ENCODE measurements around a stretch of chr10.

- PRO-cap, result no peak
These were observed 30.0 kb downstream of the ITGB1 start for GRCh38 chr10:32928007-32928422.

- PRO-cap, result no peak
These were observed 25.8 kb downstream of the ITGB1 start for GRCh38 chr10:32932258-32932656.

- PRO-cap, result no peak
These were observed 19.5 kb downstream of the ITGB1 start for GRCh38 chr10:32938461-32939073.

- PRO-cap, result no peak
These were observed 37.7 kb upstream of the ITGB1 start for GRCh38 chr10:32995710-32996122.

GRCh38 chr10:33125812-33126576 is 168.0 kb upstream of the ITGB1 start:
- PRO-cap, result no peak

GRCh38 chr10:33191236-33191483 is 143.3 kb downstream of the NRP1 start:
- PRO-cap, result no peak

- PRO-cap, result no peak
These were observed 1.6 kb downstream of the NRP1 start for GRCh38 chr10:33332849-33333254.

DNA sequence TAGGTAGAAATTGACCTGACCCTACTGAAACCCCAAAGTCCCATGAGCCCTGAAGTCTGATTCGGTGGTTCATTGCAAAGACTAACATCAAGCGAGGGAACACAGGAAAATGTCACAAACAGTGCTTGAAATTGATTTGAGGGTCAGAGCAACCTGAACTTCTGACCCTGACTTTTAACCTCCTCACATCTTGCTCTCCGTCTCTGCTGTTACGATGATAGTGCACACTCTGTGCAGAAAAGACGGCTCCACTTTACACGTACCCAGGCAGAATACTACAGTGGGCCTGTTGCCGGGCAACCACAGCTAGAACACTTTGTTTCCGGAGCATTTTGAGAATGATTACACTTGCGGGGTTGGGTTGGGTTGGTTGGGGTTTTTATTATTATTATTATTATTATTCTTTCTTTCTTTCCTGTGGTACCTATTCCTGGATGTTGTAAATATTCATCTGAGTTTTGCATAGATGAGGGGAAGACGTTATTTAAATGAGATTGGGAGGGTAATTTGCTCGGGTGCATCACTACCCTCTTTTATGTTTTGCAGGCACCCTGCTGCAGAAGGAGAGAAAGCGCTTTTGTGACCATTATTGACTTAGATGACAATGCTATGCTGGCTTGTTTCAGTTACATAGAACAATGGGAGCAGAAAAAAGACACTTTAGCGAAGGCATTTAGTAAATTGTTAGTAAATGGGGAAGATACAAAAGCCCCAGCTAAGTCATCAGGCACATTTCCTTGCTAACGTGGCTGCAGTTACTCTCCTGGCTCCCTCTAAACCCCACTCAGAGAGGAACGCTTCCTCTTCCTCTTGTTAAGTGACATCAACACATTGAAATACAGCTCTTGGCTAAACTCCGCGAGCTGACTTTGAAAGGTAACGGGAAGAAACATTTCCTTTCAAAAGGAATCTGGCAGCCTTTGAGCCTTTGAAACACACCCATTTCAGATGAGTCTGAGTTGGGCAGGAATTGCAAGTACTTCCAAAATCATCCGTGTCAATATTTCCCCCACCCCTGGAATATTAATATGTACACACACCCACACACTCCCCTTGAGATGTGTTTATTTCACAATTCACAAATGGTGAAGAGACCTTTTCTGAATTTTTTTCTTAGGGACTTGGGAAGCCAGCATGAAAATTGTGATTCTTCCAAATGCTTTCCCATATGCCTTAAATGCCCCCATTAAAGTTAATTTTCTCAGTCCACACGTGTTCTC is 438.4 kb upstream of the NRP1 start:
- PRO-cap, result no peak

DNA sequence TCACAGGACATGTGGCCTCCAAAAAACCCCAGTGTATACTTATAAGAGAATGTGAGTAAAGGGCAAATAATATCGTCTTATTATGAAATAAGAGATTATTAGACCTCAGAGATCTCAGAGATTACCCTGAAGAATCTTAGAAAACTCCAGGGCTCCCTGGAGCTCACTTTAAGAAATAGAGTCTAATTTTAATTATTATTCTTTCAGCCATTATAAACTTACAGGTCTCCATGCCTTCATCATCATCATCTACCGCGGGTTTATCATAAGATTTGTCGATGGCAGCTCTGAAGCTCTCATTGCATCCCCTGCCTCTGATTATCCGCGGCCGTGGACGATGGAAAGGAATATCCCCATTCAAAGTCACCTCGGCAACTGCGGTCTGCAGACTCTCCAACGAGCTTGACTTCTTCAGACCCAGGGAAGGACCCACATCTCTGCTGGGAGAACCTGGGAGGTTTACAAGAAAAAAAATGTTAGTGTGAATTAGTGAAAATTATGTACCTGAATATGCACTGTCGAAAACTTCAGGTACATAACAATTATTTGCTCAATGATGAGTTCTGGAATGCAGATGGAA is 484.1 kb downstream of the PARD3 start:
- PRO-cap, result no peak

DNA sequence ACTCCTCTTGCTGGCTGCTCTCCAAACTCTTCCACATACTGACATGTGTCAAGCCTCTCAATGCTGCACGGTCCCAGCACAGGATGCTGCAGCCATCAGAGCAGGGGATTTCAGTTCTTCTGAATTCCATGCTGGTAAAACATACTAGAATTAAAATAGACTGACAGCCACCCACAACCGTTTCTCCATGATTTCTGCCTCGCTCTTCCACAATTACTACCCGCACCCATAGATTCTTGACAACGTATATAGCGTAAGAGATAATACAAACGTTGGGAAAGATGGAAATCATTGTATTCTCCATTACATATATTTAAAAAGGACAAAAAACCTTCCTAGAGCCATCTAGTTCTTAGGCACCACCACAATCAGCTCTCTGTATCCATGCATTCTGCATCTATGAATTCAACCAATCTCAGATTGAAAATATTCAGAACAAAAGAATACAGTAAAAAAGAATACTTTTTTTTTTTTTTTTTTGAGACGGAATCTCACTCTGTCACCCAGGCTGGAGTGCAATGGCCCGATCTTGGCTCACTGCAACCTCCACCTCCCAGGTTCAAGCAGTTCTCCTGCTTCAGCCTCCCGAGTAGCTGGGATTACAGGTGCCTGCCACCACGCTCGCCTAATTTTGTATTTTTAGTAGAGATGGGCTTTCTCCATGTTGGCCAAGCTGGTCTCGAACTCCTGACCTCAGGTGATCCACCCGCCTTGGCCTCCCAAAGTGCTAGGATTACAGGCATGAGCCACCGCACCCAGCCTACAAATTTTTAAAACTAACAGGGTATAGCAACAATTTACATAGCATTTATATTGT is 206.8 kb downstream of the PARD3 start:
- PRO-cap, result no peak

DNA sequence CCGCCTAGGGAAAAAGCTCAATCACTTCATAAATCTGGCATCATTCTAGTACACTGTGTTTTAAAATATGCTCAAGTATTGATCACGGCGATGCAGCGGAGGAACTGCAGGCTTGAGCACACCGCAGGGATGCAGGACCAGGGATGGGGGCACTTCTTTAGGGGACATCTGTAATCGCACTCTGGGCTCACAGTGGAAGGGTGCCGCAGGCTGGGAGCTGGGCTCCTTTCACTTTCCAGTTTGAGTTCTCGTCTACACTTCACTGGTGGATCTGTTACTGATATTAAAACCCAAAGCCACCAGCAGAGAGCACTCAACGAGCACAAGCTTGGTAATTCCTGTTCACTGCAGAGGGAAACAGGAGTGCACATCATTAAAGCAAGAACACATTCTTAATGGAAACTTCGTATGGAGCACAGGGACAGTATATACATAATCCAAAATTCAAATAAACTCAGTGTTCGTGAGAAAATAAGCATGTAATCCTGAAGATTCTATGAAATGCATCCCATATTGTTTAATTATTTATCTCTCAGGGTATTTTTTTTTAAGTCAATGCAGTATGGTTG is 91.3 kb downstream of the PARD3 start:
- PRO-cap, result no peak

- PRO-cap, result no peak
These were observed 116.4 kb downstream of the CUL2 start for GRCh38 chr10:34973562-34974268.

- PRO-cap, result no peak
These were observed 2.4 kb downstream of the CUL2 start for GRCh38 chr10:35087535-35088354.

DNA sequence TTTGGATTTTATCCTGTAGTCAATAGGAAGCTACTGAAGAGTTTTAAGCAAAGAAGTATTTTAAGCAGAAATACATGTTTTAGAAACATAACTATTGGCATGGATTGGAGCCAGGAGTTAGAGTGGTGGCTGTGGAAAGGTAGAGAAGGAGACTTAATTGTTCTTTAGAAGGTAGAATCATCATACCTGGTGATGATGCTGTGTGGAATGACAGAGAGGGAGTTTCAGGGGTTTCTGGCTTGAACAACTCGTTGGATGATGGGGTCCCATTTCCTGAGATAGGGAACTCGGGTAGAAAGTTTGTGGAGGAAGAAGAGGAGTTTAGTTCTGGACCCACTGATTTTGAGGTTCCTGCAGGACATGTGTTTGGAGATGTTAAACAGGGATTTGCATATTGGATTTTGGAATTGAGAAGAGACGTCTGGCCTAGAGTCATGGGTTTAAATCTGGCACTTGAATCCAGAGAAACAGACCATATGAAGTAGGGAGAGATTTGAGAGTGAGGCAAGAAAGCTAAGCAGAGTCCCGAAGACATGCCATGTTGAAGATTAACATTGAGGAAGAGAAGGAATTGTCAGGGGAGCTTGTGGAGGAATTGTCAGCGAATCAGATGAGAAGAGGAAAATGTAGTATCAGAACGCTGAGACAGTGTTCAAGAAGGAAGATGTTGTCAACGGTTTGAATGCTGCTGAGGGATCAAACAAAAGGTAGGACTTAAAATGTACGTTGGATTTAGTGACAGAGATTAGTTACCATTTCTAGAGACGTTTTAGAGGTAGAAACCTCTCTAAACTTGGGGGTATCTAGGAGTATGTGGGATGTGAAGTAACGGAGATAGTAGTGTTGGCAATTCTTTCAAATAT is 14.9 kb downstream of the CREM start:
- PRO-cap, result no peak

- PRO-cap, result no peak
These were observed 68.2 kb downstream of the CREM start for GRCh38 chr10:35194695-35195478.

- PRO-cap, result no peak
These were observed 90.8 kb downstream of the CREM start for GRCh38 chr10:35217443-35217777.

DNA sequence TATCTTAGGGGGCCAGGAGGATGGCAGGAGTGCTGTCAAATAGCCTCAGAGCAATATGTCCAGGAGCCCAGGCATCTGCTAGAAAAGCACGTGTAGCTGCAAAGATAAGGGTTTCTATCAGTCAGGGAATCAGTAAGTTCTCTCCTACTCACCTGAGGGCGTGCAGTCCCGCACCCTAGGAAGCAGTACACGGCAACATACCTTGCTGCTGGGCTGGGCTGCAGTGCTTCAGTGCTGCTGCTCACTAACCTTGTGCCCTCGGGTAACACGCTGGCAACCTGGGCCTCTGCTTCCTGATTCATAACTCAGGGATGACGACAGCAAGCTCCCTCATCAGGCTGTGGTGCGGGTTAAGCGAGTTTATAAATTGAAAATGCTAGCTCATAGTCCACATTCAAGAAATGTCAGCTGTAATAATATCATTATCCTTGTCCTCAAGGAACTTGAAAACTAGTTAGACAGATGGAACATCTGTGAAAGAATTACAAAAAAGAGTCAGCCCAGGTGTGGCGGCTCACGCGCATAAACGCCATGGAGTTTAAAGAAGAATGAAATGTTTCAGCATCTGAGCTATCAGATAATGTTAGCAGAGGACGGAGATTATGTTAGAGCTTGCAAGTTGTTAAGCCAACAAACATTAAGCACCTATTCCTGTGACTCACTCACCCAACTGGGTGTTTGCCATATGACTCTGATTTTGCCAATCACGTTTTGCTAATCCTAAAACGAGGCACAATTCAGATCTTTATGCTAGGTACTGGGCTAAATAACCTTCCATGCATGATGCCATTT is 29.3 kb upstream of the CCNY start:
- PRO-cap, result no peak

DNA sequence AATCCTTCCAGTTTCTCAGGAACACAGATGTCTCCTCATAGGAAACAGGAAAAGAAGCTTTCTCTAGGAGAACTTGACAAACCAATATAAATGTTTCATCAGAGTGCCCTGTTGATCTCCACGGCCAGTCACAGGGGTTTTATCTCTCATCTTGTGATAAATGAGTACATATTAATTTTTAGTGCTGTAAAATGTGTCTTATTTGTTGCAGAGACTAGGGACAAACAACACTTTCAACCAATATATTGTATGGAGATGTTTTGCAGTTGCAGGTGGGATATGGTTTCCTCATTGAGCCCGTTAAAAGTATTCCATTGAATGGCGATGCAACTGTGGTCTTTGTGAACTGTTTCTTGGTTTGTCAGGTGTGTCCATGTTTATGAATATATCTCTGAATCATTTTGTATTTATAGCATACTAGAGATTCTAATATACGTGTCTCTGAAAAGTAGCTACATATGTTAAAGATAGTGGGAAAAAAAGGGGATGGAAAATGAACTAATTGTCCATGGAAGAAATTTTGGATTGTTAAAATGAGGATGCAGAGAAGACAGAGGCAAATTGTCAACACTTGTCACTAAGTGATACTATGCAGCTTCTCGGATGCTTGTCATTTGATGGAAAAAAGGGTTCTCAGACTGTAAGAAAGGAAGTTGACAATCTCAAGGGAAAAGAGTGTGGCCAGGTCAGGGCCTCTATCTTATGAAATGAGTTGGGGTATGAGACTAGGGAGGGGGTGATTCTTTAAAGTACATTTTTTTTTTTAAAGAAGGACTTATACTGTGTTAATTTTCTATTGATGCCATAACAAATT is 38.2 kb downstream of the CCNY start:
- PRO-cap, result no peak

DNA sequence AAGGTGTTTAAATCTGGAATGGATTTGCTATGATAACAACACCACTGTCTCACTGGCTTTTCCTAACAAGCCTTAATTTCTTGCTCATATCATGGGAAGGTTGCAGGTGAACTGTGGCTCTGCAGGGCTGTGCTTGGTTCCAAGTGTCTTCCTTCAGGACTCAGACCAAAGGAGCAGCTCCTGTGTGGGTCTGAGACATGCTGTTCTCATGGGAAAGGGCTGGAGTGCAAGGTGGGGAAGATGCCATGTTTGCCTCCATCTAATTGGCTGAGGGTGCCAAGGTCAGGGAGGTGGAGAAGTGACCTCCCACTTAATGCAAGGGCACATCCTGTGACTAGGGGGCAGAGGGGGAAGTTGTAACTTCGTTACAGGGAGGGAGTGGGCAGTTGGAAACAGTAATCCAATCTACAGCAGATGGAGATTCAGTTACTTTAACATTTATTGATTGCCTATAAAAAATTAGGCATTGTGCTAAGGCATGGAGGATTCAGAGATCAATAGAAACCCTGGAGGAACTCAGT is 75.6 kb downstream of the CCNY start:
- PRO-cap, result no peak

DNA sequence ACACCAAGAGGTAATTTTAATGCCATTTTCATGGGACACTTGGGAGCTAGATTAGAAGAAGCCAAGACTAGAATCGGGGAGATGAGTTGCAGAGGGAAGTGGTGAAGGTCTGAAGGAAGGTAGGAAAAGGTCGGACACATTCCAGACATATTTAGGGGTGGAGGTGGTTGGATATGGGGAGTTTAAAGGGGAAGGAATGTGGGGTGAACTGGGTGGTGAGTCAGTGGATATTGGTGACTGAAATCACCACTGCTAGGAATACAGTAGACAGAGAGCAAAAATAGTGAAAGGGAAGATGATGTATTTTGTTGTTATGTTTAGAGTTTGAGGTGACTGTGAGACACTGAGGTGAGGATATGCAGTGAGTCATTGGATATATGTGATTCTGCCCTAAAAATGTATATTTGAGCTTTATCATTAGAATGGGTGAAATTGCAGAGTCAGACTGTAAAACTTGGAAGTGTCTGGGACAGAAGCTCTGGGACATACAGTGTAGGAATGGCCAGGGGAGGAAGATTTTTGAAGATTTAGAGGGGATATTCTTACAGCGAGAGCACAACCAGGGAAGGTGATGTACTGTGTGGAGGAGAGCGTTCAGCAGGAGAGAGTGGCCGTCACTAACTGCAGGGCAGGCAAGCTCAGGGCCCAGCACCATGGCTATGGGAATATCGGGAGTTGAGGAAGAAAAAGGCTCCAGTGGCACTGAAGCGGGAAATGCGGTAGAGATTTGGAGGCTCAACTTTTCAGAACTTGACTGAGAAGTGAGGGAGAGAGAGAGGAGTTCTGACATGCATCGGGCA is 77.0 kb downstream of the CCNY start:
- PRO-cap, result no peak

Measured in mucosa of descending colon (tissue), 1 donor.